ENCODE measurements around a stretch of chr18.

DNA sequence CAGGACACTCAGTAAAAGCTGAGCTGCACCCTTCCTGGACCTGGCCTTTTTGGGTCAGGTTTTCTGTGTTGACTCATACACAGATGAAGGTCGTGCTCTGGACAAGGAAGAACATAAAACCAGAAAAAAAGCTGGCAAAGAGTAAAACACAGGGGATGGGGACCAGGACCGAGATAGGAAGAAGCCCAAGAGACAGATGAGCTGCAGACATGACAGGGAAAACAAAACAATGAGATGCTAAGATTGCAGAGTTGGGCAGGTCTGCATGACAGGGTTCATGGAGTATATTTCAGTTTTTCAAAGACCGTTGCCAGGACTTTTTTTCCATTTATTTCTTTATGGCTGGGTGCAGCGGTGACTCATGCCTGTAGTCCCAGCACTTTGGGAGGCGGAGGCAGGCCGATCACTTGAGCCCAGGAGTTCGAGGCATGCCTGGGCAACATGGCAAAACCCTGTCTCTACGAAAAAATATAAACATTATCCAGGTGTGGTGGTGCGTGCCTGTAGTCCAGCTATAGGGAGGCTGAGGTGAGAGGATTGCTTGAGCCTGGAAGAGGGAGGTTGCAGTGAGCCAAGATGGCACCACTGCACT, 41.4 kb downstream of the INO80C start:
- RRBS: no CpG with 5 or more reads among the region's 9 CpGs

DNA sequence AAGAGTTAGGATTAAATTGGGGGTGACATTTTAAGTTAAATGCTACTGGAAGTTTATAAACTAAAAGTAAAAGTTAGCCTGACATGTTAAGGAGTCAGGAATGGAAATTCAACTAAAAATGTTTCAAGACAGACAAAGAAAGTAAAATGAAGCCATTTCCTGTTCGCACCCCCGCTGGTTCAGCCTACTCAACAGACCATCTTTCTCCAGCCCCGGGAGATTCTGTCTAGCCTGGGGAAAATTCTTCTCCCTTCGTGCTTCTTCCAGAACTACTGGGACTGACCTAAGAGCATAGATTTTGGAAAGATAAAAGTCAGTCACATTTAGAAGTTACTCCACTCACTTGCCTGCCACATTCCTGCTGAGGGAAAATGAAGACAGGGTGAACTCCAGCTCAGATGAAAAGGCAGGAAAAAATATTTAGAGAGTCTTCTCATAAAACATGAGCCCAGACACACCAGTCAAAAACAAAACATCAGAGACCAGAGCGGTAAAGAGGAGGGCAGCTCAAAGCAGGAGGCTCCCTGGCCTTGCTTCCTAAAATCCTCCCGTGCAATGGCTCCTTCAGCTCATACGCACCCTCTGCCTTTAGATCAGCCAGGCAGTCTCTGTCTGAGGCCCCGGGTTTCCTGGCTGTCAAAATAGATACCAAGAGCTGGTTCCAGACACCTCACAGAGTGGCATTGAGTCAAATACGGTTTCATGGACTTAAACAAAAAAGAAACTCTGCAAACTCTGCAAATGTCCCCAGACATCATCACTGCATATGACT, 18.1 kb upstream of the INO80C start:
- RRBS: no CpG with 5 or more reads among the region's 9 CpGs

DNA sequence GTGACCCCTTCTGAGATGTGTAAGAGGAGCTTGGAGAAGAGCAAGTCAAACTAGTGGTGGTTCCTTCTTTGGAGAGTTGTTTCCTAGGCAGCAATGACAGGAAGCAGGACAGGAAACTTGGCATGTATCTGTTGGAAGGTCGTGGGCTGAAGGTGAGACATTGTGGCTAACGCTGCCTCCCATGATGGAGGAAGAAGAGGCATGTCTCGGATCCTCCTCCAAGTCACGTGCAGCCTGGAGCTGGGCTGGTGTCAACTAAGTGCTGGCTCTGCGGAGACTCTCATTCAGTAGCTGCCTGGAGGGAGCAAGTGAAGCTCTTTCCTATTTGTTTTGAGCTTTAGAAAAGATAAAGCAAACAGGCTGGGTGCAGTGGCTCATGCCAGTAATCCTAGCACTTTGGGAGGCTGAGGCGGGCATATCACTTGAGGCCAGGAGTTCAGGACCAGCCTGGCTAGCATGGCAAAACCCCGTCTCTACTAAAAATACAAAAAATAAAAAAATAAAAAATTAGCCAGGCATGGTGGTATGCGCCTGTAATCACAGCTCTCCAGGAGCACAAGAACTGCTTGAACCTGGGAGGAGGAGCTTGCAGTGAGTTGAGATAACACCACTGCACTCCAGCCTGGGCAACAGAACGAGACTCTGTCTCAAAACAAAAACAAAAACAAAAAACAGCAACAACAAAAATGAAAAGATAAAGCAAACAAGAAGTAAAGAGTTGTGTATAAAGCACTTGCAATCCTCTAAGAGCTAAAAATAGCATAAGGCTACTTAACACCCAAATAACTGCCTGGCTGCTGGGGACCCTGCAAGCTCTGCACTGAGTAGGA, 28.2 kb upstream of the INO80C start:
- RRBS: no CpG with 5 or more reads among the region's 9 CpGs

DNA sequence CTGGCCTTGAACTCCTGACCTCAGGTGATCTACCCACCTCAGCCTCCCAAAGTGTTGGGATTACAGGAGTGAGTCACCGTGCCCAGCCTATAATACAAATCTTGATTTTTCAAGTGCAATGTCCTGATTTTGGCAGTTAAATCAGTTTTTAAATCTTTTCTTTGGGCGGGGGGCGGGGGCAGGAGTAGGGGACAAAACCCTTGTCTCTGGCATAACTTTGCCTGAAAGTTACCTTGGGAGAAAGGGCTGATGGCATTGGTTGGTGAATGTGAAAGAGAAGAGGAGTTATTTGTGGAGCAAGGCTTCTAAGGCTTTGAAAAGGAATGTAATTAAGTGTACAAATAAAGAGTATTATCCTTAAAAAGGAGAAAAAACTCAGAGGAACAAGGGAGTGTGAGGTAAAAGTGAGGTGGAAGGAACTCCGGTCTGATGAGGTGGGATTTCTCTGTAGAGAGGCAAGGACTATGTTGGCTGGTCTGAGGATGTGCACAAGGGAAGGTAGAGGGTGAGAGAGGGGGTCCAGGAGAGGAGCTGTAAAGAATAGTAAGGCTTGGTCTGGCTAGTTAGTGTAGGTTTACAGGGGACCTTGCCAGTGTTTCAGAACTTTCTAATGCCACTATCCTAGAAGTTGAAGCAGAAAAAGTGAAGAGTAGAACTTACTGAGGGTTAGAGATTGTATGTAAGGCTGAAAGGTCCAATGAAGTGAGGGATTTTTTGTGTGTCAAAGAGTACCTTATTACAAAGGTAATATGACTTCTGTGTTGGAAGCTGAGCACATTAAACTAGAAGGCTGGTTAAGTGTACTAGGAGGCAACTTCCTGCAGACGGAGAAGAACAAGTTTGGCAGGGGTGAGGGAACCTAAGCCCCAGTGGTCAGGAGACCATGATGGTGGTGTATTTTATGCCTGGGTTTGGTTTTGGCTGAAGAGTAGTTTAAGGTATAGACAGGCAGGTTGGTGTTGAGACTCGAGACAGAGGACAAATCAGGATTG, 12.7 kb downstream of the GALNT1 start:
- RRBS: no CpG with 5 or more reads among the region's 6 CpGs

GRCh38 chr18:35616709-35617418, 35.3 kb downstream of the GALNT1 start:
- RRBS: no CpG with 5 or more reads among the region's 6 CpGs

- RRBS: no CpG with 5 or more reads among the region's 3 CpGs
These were observed 105.3 kb downstream of the GALNT1 start for GRCh38 chr18:35686840-35687262.

GRCh38 chr18:35709759-35710902, 128.6 kb downstream of the GALNT1 start:
- RRBS: no CpG with 5 or more reads among the region's 6 CpGs

GRCh38 chr18:35949122-35950156, 23.0 kb upstream of the C18orf21 start:
- RRBS: 3% methylated on average over 1 of the region's 24 CpGs

- RRBS: no CpG with 5 or more reads among the region's 11 CpGs
These were observed 1.1 kb downstream of the ELP2 start for GRCh38 chr18:36130849-36131182.

DNA sequence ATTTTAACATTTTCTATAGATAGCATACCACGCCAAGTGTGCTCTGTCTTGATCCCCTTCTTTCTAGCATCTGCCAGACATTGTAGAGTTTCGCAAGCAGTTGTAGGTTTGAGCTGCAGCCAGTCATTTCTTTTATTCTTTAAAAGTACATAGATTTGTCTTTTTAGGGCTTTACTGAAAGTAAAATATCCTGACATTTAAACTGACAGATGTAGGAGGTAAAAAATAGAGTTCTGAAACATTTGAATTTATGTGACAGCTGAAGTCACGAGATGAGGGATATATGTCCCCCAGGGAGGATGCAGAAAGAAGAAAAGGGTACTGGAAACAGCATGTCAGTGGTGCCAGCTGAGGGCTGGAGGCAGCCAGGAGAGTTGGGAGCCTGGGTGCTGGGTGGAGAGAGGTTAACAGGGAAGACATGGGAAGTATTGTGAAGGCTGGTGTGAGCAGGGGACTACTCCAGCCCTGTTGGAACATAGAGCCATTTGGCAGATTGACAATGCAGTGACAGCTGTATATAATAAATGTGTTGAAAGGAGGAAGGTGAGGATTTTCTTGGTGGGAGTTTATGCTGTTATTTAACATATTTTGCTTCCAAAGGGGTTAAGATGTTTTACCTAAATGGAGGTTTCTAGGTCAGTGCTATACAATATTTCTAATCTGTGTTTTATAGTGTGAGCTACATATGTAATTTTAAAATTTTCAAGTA, 11.8 kb upstream of the MOCOS start:
- RRBS: no CpG with 5 or more reads among the region's 3 CpGs

- RRBS: no CpG with 5 or more reads among the region's 3 CpGs
These were observed 11.2 kb upstream of the MOCOS start for GRCh38 chr18:36176060-36176557.

GRCh38 chr18:36176558-36177378, 10.5 kb upstream of the MOCOS start:
- RRBS: no CpG with 5 or more reads among the region's 12 CpGs

DNA sequence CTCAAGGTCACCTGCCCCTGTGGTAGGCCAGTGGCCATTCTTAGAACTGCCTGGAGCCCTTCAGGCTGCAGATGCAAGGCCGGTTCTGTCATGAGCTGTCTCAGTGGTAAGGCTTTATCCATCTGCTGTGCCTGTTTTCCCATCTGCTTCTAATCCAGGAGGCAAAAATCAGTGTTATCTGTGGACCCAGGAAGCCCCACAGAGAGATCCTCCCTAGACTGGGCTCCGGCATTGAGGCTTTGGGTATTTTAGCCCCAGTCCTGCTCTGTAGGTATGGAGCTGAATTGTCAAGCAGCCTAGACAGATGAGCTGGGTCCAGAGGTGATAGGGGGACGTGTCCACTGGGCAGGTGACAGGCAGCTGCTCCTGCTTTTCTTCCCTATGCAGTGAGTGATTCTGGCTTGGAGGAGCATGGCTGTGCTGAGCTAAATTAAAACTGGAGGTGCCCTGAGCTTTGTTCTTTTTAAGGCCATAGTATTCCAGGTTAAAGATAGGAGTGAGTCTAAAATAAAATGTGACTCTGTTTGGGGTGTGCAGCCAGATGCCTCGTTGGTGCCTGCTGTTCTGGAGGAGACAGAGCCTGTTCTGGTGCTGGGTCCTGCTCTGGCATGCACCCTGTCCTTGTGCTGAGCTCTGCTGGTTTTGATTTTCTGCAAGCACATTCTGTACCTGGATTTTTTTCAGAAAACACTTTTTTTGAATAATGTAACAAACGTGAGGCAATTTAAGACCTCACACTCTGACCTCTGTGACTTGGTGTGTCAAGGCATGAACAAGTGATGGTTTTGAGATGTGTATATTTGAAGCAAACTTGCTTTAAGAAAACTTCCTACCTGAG, 92.6 kb downstream of the FHOD3 start:
- RRBS: no CpG with 5 or more reads among the region's 5 CpGs

DNA sequence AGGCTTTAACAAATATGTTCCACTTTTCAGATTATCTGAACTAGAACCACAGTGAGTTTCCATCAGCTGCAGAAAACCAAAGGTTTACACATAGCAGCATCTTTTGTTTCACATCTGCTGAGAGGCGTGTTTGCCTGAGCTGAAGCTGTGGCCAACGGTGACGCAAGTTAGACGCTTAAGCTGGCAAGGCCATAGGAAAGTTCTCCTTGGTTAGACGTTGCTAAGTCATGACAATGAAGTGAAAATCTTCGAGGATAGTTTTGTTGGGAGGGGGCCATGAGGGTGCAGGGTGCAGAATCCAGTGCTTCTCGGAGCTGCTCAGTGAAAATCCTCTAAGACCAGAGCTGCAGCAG, 105.2 kb downstream of the FHOD3 start:
- RRBS: no CpG with 5 or more reads among the region's 7 CpGs

GRCh38 chr18:36828204-36828714, 543 bp downstream of the TPGS2 start:
- RRBS: no CpG with 5 or more reads among the region's 21 CpGs

GRCh38 chr18:37253808-37254465, 311.7 kb downstream of the CELF4 start:
- RRBS: 4% methylated on average over 33 of the region's 77 CpGs

DNA sequence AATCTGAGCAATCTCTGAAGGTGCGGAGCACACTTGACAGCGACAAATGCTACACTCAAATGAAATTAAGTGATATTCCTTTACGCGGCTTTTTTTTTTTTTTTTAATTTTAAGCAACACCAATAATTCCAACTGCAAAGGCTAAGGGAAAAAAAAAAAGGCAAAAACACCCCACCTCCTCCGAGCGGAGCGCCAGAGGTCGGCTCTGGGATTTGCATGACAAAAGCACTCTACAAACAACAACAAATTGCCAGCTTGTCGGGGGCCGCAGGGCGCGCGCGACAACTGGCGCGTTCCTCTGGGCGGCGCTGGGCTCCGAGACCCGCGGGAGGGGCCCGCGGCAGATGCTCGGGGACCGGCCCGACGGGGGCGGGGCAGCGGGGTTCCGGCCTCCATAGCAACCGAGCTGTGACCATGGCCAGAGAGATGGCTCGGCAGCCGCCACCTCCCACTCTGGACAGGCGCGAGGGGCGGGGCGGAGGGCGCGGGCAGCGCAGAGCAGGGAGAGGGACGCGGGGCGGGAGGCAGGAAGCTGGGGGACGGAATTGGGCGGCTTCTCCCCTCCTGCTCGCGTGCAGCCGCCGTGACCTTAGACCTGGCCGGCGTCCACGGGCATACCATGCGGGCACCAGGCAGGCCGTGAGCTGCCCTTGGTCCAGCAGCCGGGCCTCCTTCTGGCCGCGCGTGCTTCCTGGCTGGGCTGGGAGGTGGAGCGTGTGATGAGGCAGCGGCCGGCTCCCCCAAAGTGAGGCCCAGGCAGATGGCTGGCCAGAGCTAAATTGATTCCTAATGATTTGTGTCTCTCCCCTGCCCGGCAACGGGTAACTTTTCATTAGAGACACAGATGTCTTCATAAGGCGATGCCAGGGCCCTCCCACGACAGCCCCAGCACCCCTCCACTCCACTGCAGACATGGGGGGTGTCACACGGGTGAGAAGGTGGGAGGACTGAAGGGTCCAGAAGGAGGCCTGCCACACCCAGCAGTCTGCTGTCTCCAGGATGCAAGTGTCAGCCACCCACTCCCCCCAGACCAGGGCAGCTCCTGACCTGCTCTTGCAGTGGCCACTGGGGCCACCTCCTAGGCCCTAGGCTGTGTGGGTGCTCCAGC, 171.5 kb downstream of the CELF4 start:
- RRBS: 2% methylated on average over 13 of the region's 66 CpGs

DNA sequence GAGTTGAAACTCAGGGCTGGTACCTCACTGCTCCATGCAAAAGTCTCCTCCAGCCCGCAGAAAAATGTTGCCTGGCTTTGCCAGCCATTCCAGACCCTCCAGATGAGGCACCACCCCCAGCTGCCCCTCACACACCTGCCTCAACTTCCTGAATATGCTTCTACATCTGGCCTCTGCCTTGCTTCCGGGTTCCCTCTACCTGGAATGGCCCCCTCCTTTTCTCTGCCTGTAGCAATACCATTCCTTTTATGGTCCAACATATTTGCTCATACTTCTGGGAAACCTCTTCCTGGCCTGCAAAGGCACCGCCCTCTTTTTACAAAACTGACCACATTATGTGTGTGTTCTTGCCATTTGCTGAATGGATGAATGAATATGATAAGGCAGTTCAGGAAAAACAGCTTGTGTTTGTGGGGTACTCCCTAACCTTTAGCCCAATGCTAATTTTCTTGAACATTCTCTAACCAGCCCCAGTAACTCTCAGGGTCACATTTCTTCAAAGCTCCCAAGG, 112.6 kb downstream of the CELF4 start:
- RRBS: no CpG with 5 or more reads among the region's 3 CpGs

DNA sequence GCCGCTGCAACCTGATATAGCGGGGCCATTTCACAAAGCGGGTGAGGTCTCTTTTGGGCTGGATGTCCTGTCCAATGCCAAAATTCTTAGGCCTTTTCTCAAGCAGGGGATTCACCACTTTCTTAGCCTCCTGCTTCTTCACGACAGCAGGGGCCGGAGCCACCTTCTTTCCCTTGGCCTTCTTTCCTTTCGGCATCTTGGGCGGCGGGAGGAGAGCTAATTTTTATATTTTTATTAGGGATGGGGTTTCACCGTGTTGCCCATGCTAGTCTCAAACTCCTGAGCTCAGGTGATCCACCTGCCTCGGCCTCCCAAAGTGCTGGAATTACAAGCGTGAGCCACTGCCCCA, 1769.9 kb upstream of the CELF4 start:
- RRBS: no CpG with 5 or more reads among the region's 11 CpGs

DNA sequence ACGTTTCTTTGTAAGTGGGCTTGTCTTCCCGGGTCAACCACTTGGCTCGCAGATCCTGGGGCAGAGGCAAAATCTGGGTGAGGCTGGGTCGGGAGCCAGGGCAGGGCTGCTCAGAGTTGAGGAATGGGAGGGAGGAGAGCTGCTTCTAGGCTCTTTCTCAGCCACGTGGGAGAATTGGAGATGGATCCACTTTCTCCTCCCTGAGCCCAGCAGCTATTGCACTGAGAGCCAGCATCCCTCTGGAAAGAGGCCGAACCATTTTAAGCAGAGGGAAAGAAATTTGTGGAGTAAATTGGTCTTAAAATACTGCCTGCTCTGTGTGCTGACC, 344.2 kb downstream of the PIK3C3 start:
- RRBS: no CpG with 5 or more reads among the region's 6 CpGs

All from AG09319 (cell line).